A172 (cell line): ENCODE measurements around a stretch of chr9.

- RAMPAGE, long total RNA, result no peak
Measured at GRCh38 chr9:107306271-107306786, 23.2 kb downstream of the RAD23B start.

- RAMPAGE, long total RNA, result no peak
Measured at GRCh38 chr9:107492083-107492982, 2.8 kb upstream of the KLF4 start.

GRCh38 chr9:107548193-107549048 is 58.9 kb upstream of the KLF4 start:
- RAMPAGE, long total RNA, result no peak

- RAMPAGE, long total RNA, result no peak
Measured at GRCh38 chr9:107615604-107615897, 126.0 kb upstream of the KLF4 start.

GRCh38 chr9:107632025-107632355 is 142.4 kb upstream of the KLF4 start:
- RAMPAGE, long total RNA, result no peak

DNA sequence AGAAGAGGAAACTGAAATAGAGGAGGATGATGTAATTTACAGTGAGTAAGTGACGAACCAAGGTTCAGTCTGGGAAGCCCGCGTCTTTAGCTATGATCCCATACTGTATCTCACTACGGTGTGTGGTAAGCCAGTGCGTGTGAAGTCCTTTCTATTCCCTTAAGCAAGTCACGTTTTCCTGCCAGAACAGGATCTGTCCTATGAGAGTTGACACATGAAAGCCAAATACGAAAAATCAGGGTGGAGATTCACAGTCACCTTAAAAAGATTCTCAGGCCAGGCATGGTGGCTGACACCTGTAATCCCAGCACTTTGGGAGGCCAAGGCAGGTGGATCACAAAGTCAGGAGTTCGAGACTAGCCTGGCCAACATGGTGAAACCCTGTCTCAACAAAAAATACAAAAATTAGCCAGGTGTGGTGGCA is 186.5 kb upstream of the KLF4 start:
- RAMPAGE, long total RNA, result no peak

- RAMPAGE, long total RNA, result no peak
Measured at GRCh38 chr9:107976857-107977277, 487.3 kb upstream of the KLF4 start.

DNA sequence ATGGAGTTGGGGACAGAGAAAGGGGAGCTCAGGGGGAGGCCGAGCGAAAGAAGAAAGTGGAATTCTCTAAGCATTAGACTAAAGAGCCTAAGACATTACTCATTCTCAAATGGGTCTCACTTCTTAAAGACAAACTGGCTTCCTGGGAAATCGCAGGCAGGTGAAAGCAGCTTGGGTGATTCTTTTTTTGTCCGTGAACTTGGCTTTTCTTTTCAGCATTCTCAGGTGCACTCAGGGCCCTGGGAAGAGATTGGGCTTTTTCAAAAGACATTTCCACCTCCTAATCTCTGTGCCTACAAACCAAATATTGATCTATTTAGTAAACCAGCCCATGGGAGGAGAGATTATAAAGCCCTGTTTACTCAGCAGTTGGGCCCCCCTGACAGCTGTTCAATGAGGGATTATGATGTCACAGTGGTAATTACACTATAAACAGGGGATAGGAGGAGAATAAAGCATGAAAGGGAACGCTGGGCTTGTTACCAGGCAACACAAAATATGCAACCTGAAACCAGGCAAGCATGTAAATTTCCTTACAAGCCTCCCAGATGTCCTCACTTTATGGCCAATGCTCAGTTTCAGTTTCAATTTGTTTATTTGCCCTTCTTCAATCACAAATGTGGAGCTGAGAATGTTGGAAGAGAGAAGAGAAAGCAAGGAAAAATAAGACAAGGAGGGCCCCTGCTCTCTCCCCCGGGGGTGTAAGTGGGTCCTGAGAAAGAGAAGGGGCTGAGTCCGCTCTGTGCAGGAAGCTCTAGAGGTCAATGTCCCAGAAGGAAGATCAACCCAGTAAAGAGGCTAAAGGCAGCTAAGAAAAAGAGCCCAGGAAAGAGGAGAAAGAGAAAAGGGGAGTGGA is 583.8 kb downstream of the ACTL7B start:
- RAMPAGE, long total RNA, result no peak

GRCh38 chr9:108626582-108627309 is 229.0 kb downstream of the ACTL7B start:
- RAMPAGE, long total RNA, result no peak

DNA sequence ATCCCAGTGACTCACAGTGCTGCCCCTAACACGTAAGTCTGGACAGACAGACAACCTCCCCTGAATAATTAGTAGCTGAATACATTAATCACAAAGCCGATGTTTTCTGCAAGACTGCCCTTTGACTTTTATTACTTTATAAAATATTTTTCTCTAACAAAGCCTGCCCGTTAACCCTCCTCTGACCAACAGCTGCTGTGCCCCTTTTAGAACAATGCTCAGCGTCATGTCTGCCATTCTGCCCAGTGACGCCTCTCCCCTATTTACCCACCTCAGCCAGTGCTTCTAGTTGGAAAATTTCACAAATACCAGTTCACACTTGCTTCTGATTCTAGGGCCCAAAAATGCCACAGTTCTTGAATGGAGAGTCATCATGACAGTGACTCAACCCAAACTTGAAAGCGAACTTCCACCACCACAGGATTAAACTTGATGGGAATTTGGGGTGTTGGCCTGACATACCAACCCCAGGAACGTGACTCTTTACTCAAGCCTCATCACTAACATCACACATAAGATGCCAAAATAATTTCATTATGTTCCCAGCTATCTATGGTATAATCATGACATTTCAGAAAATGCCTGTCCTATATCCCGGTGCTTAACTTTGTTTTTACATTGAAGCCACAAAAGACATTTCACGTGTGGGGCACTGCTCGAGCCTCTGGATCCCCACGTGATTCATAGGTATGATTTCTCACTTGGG is 221.1 kb downstream of the ACTL7B start:
- RAMPAGE, long total RNA, result no peak

GRCh38 chr9:109032990-109033775 is 19.9 kb upstream of the CTNNAL1 start:
- RAMPAGE, long total RNA, result no peak

DNA sequence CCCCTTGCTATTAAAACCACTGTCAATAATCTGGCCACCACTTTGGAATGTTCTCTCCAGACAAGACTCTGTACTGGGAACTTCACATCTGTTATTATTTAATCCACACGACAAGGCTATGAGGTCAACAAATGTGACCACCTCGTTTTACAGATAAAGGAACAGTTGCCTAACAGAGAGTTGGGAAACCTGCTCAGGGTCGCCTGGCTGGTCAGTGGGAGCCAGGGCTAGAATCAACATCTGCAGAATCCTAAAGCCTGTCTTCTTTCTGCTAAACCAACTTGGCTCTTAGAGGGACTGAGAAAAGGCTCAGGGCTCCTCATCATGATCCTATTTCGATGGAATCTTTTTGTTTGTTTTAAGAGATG is 72.6 kb downstream of the EPB41L4B start:
- RAMPAGE, long total RNA, result no peak

GRCh38 chr9:109253937-109254861 is 66.7 kb downstream of the EPB41L4B start:
- RAMPAGE, long total RNA, result no peak

DNA sequence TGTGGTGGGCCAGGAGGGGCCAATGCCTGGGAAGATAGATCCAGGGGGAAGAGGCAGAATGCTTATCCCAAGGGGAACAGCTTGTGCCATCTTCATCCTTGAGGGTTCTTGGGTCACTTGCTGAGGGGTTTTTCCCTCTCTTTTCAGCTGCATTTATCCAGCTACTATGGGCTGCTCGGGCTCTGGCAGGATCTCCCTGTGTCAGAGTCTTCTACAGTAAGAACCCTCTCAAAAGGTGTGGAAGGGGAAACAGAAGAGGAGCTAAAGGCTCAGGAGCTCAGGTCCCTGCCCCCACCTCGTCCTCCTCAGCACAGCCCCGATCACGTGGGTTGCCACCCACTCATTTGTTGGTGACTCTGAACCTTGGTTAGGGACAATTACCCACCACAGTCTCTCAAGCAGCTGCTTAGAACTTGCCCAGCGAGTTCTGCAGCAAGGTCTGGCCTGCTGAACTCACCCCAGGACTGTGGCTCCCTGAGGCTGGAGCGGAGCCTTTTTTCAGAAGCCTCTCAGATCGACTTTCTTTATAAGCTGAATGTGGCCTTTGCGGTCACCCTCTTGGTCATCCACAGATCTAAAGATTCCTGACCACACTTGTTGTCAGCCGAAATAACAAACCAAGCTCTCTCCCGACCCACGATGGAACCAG is 24.4 kb upstream of the EPB41L4B start:
- RAMPAGE, long total RNA, result no peak

- RAMPAGE, long total RNA, result no peak
Measured at GRCh38 chr9:109538315-109538618, 40.2 kb upstream of the PTPN3 start.

GRCh38 chr9:109745784-109746466 is 34.1 kb upstream of the PALM2AKAP2 start:
- RAMPAGE, long total RNA, result no peak

GRCh38 chr9:109791295-109791551 is 11.2 kb downstream of the PALM2AKAP2 start:
- RAMPAGE, long total RNA, result no peak

DNA sequence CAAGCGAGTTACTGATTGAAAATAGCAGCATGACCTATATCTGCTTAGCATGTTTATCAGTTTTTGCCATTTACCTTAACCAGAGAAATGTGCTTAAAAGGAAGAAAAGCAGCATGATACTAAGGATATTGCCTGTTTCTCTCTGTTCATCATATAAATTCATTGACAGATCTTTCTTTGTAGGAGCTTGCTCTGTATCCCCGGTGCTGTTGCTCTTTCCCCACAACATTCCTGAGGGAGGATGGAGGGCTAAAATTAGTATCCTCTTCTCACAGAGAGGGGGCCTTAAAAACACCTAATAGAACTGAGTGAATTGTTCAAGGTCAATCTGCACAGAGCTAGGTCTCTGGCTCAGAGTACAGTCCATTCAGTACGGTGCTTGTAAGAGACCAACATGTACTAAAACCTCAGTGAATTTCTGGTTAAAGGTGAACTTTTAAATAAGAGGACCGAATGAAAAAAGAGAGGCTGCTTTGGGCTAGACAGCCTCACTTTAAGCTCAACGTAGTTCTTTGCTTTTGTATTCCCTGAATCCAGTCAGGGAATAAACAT is 88.7 kb downstream of the PALM2AKAP2 start:
- RAMPAGE, long total RNA, result no peak

GRCh38 chr9:109912010-109912431 is 132.0 kb downstream of the PALM2AKAP2 start:
- RAMPAGE, long total RNA, result no peak

GRCh38 chr9:109914410-109914764 is 134.4 kb downstream of the PALM2AKAP2 start:
- RAMPAGE, long total RNA, result no peak